Epithelial cell of alveolus of lung (primary cell): ENCODE data around the gene CPSF2.

DNA sequence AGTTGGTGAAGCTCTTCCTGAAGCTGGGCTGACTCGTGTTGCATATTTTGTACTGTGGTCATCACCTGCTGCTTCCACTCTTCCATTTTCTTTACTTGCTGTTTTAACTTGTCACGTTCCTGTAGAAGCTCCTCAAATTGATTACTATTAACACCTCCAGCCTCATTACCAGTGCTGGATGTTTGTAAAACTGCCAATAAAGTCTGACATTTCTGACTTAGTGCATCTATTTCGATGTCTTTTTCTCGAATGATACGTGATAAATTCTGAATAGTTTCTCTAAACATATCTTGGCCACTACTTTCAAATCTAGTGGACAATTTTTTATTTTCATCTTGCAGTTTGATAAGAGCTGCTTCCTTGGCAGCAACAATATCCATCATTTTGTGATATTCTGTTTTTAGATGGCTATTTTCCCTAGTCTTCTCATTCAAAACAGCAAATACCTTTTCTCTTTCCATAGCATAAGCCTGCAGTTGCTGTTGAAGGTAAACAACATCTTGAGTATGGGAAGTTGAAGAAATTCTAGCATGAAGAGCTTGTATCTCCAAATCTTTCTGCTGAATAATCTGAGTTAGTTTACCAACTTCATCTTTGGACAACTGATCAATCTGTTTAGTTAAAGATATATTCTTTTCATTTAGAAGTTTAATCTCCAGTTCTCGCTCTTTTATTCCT is 35.5 kb downstream of the TRIP11 start:
- RAMPAGE, long total RNA = no peak
- RRBS = no CpG with 5 or more reads among the region's 6 CpGs

- RAMPAGE, long total RNA = no peak
- RRBS = no CpG with 5 or more reads among the region's 18 CpGs
Observed at GRCh38 chr14:92108143-92109025, 2.0 kb upstream of the ATXN3 start.

DNA sequence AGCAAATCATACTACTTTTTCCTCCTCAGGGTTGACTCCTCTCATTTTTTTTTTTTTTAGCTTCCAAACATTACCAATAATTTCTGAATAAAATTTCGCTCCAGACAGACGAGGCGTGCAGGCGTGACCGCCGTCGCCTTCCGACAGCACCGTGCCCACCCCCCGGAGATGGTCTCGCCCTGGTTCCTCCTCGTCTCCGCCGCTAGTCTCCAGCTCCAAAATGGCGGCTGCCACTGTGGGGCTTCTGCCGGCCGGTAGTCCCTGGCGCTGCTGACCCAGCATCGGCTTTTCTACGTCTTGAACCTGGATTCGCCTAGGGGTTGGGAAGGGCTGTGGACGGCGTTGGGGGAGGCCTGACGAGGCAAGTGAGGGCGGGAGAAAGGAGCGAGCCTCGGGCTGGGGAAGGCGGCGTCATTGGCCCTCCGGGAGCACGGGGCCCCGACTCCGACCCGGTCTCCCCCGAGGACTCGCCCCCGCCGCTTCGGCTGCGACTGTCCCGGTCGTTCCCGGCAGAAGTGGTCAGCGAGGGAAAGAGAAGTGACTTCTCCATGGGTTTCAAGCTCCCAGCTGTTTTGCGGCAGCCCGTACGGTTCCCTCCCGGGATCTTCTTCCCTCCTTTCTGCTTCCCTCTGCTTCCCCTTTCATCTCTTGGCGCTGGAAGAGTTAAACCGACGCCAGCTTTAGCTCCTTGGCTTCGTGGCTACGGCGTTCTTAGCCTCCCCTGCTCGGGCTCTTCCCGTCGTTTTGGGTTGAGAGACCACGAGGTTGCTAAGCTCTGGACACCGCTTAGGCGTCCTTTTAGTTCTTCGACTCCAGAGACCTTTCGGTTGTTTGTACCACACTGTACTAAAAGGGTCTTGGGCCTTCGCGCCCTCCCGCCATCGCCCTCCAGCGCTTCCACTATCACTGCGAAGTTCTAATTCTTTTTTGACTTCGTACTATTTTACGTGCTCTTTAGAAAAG is at the start of gene CPSF2:
TSS of gene CPSF2 (plus strand) at position 202 of the 963 bp plus-strand sequence.
- RAMPAGE, long total RNA = no peak
- RRBS = 1% methylated on average over 20 of the region's 70 CpGs

DNA sequence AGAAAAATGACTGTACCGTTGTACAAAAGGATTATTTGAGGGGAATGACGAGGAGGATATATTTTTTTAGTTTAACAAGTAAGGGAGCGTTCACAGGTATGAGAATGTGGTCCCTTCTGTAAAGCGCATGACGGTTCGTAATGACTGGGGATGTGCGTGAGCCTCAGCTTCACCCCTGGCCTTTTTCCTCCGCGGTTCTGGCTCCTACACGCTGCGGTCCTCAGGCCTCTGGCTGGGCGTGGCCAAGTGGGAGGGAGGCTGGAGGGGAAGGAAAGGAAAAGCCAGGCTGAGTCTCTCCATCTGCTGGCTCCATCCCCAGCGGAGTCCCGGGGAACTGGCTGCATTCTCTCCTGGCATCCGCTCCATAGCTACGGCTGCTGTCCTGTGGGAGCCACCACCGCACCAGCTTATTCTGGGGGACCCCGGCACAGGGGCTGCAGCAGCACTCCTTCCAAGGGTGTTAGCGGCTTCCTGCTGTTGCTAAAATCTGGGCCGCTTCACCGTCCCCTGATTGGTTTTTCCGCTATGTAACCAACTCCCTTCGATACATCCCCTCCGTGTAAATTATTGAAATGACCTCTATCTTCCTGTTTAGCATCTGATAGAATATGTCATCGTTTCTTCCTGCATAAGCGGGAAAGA is 68.2 kb upstream of the SLC24A4 start:
- RAMPAGE, long total RNA = no peak
- RRBS = 2% methylated on average over 4 of the region's 26 CpGs

DNA sequence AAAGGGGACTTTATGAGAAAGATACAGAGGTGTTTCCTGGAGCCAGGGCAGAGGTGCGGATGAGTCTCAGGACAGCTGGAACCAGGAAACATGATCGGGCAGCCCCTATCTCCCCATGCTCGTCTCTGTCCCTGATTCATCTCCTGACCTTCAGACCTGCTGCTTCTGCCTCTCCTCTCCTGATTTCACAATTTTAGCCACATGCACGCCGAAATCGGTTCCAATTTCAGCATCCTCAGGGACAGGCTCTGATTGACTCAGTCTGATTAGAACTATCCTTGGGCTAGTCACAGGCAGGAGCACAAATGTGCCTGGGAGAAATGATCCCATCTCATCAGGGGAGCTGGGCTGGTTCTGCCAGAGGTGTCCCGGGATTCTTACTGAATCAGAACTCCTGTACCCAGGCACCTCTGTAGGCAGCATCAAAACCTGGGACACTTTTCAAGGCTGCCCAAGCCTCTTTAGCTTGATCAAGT is 40.0 kb upstream of the RIN3 start:
- RAMPAGE, long total RNA = no peak
- RRBS = no CpG with 5 or more reads among the region's 7 CpGs

DNA sequence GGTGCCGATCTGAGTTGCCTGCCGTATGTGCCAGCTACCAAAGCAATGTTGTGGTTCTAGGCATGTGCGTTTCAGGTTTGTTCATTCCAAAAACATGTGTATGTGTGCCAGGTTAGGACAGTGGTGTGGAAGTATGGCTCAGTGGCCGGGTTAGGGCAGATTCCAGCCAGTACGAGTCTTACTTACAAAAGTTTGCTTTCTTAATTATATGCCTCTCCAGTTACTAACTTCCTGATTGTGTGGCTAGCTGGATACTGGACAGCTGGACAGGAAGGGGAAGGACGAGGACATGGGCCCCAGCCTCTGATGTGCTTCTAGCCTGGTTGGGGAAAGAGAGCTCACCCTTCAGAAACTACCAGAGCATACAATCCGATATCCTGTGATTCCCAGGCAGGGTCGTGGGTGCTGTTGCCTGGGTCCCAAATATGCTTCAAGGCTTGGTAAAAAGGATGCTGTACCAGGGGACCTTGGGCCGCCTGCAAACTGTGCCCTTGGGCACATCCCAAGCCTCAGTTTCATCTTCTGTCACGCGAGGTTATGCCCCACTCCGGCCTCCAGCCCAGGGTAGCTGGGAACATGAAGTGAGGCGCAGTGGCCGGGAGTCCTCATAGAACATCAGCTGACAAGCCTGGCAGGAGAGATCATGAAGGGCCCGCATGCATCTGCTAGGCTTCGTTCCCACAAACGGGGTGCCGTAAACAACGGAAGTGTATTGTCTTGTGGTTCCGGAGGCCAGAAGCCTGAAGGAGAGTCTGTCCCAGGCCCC is 23.3 kb upstream of the RIN3 start:
- RAMPAGE, long total RNA = no peak
- RRBS = no CpG with 5 or more reads among the region's 20 CpGs

- RAMPAGE, long total RNA = no peak
- RRBS = no CpG with 5 or more reads among the region's 2 CpGs
Observed at GRCh38 chr14:92503795-92504423, 9.7 kb upstream of the RIN3 start.

GRCh38 chr14:92540466-92541219 is 27.1 kb downstream of the RIN3 start:
- RAMPAGE, long total RNA = no peak
- RRBS = no CpG with 5 or more reads among the region's 7 CpGs

DNA sequence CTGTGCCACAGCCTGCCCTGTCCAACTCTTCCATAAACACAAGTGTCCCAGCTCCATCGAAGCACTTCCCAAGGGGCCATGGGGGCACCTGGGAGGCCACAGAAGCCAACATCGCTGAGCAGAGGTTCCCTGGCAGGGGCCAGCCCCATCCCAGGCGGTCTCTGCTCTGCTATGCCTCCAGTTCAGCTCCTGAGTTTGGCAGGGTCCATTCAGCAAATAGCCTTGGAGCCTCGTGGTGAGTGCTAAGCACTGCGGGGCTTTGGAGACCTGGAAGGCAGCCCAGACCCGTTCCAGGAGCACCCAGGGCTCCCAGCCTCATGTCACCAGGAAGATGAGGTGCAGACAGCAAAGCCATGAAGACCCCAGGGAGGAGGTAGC is 109.6 kb downstream of the LGMN start:
- RAMPAGE, long total RNA = no peak
- RRBS = no CpG with 5 or more reads among the region's 6 CpGs

- RAMPAGE, long total RNA = no peak
- RRBS = no CpG with 5 or more reads among the region's 14 CpGs
Observed at GRCh38 chr14:92657208-92658081, 91.0 kb downstream of the LGMN start.

DNA sequence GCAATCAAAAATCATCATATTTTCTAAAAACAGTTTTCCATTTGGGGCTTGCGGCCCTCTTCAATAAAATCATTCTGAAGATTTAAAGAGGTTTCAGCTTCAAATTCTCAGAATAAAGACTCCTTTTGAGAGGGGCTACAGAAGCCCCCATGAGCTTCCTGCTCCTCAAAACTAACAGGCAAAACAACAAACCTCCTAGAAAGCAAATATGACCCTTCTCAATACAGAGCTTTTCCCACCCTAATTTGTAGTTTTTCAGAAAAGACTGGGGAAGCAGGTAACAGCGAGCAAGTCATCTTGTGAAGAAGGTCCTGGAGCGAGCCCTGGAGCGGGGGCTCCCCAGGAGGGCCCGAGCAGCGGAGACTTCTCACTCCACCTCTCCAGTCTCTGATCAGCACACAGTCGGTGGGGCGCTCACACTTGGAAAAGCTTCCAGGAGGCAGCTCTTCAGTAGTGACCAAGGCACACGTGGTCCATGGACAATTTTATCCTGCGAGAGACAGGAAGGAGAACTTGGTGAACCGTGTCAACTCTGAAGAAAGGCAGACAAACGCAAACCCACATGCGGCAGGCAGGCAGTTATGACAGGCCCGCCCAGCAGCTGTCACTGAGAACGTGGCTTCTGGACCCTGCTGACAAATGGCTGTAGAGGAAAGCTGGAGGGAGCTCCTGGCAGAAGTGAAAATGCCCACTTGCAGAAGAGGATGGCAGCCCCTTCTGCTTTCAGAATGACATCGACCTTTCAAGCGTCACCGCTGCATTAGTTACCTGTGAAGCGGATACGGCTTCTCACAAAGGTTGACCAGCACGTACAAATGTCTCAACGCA is 44.3 kb downstream of the LGMN start:
- RAMPAGE, long total RNA = no peak
- RRBS = no CpG with 5 or more reads among the region's 22 CpGs

GRCh38 chr14:92785357-92786184 is 8.5 kb upstream of the GOLGA5 start:
- RAMPAGE, long total RNA = no peak
- RRBS = no CpG with 5 or more reads among the region's 9 CpGs

- RAMPAGE, long total RNA = no peak
- RRBS = 25% methylated on average over 4 of the region's 24 CpGs
Observed at GRCh38 chr14:92958857-92959714, 36.1 kb downstream of the CHGA start.

DNA sequence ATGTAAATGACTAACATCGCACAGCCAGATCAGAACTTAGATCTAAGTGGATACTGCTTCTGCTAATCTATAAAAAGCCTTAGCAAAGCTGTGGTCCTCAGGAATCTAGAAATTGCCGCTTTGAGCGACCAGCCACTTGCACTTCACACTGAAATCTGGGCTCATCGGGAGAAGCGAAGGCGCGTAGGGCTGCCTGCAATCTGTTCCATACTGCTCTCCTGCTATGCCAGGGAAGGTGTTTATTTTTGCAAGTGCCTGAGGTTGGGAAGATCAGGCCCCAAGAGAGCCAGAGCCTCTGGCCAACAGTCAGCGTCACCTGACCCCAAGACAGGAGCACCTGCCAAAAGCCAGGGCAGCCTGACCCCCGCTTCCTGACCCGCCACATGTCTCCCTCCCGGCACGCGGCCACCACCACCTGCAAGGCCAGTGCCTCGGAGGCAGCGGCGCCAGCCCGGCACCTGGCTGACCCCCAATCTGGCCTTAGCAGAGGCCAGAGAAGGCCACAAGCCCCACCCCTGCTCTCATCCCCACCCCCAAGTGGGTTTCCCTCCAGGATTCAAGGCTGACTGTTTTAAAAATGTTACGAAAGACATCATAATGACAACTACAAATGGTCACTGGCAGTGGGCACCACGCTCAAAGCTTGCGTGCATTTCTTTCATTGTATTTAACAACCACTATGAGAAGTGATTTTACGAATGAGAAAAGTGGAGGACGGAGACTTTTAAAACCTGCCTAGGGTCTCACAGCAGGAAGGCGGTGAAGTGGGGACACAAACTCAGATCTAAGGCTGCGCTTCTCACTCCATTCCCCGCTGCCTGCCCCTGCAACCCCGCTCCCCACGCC is 94.5 kb downstream of the CHGA start:
- RAMPAGE, long total RNA = no peak
- RRBS = 45% methylated on average over 7 of the region's 27 CpGs

- RAMPAGE, long total RNA = no peak
- RRBS = no CpG with 5 or more reads among the region's 35 CpGs
Observed at GRCh38 chr14:93019046-93020348, 96.2 kb downstream of the ITPK1 start.

DNA sequence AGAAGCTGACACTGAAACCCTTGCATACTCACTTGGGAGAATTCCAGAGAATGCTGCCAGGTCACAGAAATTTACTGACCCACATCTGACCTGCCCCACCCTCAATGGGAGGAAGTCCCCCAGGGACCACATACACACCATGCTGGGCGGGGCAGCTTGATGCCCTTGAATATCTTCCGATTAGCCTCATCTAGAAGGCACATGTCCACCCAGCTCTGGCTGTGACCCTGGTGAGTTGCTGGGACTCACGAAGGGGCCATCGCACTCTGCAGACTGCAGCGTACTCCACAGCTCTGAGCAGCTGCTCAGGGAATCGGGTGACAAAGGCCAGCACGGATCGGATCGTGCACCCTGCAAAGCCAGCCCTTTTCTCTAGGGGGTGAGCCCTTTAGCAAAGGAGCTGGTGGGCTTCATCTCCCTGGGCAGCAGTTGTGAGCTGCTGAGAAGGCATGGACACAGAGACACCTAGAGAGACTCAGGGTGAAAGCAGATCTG is 83.1 kb downstream of the ITPK1 start:
- RAMPAGE, long total RNA = no peak
- RRBS = no CpG with 5 or more reads among the region's 9 CpGs

DNA sequence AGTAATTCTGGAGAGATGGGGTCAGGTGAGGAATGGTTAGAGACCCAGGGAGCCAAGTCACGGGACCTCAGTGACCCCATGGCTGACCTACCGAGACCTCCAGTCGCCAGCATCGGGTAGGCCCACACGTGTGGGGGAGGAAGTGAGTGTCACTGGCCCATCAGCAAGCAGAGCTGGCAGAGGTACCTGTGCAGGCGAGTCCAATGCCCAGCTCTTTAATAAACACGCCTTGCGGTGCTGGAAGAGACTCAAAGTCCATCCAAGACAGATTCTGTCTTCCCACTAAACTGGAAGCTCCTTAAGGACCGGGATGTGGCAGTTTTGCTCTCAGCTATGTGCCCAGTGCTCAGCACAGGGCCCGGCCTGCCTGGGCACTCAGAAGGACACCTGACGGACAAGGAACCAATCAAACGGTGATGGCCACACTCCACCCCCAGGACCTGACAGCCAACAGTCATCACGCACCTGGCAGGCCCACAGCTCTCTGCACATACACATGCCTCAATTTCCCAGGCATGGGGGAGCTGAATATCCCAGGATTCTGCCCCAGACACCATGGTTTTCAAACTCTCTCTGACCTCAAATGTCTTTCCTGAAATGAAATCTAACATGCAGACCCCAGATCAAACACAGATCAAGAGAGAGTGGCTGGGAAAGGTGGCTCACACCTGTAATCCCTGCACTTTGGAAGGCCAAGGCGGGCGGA is 64.9 kb downstream of the ITPK1 start:
- RAMPAGE, long total RNA = no peak
- RRBS = 89% methylated on average over 2 of the region's 15 CpGs

DNA sequence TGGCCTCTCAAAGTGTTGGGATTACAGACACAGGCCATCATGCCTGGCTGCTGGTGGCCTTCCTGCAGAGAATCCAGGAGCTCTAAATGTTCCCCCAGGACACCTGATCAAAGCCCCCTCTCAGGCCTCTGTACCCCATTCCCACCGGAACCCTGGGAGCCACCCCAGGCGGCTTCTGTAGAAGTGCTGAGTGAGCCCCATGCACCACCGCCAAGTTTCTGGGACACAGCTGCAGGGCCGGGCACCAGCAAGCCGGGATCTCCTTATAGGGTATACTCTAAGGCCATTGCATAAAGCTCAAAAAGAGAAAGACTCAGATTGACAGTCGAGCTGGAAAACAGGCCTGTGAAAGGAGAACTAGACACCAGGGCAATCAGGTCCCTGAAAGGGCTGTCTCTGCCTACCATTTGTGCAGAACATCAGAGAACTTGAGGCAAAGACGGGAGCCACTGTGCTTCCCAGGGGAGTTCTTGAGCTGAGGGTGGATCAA is 51.3 kb downstream of the ITPK1 start:
- RAMPAGE, long total RNA = no peak
- RRBS = 16% methylated on average over 4 of the region's 7 CpGs

DNA sequence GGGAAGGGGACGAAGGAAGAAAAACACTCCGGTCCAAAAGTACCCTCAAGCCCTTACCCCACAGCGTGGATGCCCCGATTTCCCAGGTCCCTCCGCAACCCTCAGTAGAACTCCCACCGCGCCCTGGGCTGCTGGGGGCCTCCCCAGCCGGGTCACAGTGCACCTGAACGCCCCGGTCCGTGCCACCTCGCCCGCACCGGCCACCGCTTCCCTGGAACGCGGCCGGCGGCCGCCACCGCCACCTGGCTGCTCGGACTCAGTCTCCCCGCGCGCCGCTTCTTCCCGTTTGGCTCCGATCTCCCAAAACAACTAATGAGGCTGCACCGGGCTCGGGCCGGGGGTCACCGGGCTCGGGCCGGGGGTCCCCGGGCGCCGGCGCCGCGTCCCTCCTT is 1.1 kb downstream of the ITPK1 start:
- RAMPAGE, long total RNA = no peak
- RRBS = 2% methylated on average over 7 of the region's 40 CpGs

GRCh38 chr14:93241116-93241691 is 34.1 kb downstream of the UBR7 start:
- RAMPAGE, long total RNA = no peak
- RRBS = no CpG with 5 or more reads among the region's 12 CpGs